Caco-2 (cell line): ENCODE measurements around a stretch of chr16.

DNA sequence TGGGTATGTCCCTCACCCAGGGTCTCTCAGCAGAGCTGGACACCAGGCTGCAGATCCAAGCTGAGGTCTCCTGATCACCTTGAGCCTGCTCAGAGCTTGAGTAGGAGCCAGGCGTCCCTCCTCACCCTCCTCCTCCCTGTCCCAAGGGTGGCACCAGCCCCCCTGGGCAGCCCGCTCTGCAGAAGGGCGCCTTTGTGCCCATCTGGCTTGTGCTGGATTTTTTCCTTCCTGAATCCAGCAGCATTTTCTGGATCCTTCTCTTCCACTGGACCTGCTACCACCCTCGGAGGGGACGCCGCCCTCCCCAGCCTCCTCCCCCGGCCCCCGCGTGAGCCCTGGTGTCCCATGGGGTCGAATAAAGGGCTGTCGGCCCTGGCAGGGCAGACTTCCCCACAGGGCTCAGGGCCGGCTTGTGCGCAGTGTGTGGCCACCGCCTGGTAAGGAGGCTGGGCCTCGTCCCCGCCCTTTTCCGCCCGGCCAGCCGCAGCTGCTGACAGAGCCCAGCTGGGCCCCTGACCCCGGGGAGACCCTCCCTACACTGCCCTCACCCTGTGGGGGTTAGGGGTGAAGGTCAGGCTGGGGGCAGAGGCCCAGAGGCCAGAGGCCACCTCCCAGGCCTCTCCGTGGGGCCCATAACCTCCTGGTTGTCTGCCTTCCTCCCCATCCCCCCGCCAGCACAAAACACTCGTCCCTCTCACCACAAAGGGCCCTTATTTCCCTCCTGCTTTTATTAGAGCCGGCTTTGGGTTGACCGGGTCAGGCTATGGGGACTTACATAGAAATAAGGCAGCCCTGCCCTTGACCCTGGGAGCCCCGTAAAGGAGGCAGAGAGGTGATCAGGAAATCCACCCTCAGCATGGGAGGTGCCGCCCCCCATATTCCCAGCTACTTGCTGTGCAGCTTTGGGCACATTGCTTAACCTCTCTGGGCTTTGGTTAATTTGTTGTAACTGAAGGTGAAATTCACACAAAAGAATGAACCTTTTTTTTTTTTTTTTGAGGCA, 179.2 kb upstream of the CIBAR2 start:
- PRO-cap, result no peak
- RRBS, result 83% methylated on average over 13 of the region's 27 CpGs

DNA sequence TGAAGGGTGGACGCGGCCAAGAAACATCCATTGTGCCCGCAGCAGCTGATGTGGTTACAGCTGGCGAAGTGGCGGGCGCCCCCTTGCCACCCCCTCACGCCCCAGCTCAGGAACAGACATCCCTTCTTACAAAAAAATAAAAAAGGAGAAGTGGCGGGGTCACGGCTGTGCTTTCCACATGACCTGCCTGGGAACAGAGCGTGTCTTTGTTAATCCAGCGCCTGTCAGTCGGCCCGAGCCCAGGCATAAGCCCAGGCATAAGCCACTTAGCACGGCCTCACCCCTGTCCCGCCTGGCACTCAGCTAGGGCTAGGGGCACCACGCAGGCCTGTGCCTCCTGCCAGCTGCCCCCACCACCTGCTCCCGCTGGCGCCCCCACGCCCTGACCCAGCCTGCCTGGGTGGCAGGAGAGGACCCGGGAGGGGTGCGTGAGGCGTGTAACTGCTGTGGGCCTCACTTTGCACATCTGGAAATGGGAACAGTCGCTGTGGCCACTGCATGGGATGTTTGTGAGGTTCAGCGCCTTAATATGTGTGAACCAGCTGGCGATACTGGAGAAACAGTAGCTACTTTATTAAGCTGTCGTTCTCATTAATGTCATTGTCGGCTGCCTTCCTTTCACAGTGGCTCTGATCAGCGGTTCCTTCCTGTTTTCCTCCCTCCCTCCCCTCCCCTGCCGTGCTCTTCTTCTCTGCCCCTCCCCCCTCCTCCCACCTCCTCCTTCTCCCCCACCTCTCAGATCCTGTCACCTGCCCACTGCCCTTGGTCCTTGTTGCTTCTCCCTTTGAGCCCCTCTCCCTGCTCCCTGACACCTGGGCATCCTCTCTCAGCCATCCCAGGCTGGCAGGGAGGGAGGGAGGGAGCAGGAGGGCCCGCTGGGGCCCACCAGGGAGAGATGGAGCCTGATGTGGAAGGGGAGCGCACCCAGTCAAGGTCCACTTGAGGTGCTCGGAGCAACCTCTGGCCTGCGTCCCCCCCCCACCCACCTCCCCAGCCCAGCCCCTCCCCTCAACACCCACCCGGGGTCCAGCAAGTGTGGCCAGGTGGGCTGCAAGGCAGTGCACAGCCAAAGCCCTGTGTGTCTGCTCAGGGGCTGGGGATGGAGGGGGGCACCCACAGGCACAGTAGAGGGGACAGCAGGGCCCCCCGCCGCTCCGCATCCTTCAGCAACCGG, 197.9 kb upstream of the CIBAR2 start:
- PRO-cap, result no peak
- RRBS, result no CpG with 5 or more reads among the region's 38 CpGs

- PRO-cap, result bidirectional peak, plus-strand start at chr16:85335449, minus-strand start at chr16:85335371
- RRBS, result 16% methylated on average over 9 of the region's 21 CpGs
Measured at GRCh38 chr16:85335154-85335575, 222.9 kb upstream of the CIBAR2 start.

DNA sequence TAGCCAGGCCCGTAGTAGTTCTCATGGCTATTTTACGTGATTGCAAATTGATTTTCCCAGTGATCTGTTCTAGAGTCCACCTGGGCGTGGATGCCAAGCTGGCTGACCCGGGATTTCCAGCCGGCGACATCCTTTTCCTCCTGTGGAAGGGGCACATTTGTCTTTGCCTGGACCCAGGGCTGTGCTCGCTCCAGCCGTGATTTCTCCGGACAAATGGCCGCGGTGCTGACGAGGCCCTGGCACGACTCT, 226.8 kb upstream of the CIBAR2 start:
- PRO-cap, result no peak
- RRBS, result 98% methylated on average over 5 of the region's 13 CpGs

- PRO-cap, result no peak
- RRBS, result over 99% methylated on average over 4 of the region's 39 CpGs
Measured at GRCh38 chr16:85370325-85371563, 242.4 kb upstream of the GSE1 start.

DNA sequence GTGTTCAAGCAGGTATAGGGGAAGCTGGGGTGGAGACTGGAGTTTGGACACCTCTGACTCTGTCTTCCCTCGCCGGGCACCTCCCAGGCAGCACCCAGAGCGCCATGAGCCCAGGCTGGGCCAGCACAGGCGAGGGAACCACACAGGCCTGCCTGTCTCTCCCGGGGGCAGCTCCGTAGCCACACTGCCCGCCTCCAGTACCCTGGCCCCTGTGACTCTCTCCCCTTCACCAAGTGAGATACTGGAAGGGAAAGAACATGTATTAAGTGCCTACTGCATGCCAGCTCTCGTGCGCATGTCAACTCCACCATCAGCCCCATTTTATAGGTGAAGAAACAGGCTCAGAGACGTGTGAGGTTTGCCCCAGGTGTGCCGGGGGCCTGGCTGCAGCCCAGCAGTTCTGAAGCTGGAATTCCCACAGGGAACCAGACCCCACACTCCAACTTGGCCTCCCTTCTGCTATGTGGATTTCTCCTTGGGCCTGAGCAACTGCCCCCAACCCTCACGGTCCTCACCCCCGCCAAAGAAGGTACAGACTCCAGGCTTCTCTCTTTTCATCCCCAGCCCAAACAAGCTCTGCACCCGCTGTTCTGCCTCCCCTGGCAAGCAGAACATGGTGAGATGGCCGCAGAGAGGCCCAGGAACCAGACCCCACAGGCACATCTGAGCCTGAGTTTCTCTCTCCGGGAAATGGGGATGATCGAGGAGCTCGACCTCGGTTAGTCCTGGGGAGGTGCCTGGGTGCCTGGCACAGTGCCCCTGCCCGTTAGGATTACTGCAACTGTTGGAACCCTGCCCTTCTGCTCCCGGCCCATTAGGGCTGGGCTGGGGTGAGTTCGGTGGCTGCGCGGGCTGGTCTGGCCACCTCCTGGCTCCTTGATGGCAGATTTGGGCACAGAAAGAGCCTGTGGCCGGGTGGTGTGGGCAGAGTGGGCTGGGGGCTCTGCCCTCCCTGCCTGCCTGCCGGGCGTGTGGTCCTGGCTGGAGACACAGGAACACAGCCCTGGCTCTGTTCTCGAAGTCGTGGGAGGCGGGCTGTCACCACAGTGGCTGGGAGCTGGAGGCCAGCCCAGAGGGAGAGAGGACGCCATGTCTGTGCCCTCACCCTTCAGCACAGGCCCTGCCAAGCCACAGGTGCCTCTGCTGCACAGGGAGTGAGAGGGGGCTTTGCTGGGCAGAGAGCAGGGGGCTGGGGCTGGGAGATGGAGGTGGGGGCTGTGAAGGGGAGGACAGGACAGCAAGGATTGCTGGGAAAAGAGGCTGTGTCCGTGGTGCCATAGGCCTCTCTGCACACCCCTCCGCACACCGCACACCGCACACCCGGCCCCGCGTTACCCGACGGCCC, 237.1 kb upstream of the GSE1 start:
- PRO-cap, result no peak
- RRBS, result 85% methylated on average over 10 of the region's 40 CpGs

DNA sequence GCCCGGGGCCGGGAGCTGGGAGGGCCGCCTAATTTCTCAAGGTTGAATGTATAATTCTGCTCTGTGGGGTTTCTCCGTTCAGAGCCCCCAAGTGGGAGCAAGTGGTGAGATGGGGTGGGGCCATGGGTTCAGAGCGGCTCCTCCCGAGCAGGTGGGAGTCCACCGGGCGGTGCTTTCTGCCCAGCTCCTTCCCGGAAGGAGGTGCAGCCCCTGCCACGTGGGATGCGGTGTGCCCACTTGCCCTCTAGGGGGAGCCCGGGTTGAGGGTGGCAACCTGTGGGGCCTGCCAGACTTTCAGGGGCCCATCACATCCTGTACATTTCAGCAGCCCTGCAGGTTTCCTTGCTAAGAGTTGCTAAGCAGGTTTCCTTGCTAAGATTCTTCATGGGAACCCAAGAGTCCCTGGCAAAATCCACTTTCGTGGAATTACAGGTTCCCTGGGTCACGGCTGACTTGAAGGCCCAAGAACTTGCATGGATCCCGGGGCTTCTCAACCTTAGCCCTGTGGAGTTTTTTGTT, 196.8 kb upstream of the GSE1 start:
- PRO-cap, result no peak
- RRBS, result 32% methylated on average over 4 of the region's 15 CpGs

- PRO-cap, result no peak
- RRBS, result no CpG with 5 or more reads among the region's 13 CpGs
Measured at GRCh38 chr16:85425153-85425649, 187.9 kb upstream of the GSE1 start.

- PRO-cap, result bidirectional peak, plus-strand start at chr16:85523849, minus-strand start at chr16:85523734
- RRBS, result no CpG with 5 or more reads among the region's 22 CpGs
Measured at GRCh38 chr16:85523071-85523961, 89.8 kb upstream of the GSE1 start.

- PRO-cap, result no peak
- RRBS, result no CpG with 5 or more reads among the region's 12 CpGs
Measured at GRCh38 chr16:85561177-85561625, 51.9 kb upstream of the GSE1 start.

- PRO-cap, result no peak
- RRBS, result no CpG with 5 or more reads among the region's 10 CpGs
Measured at GRCh38 chr16:85561626-85562028, 51.5 kb upstream of the GSE1 start.

DNA sequence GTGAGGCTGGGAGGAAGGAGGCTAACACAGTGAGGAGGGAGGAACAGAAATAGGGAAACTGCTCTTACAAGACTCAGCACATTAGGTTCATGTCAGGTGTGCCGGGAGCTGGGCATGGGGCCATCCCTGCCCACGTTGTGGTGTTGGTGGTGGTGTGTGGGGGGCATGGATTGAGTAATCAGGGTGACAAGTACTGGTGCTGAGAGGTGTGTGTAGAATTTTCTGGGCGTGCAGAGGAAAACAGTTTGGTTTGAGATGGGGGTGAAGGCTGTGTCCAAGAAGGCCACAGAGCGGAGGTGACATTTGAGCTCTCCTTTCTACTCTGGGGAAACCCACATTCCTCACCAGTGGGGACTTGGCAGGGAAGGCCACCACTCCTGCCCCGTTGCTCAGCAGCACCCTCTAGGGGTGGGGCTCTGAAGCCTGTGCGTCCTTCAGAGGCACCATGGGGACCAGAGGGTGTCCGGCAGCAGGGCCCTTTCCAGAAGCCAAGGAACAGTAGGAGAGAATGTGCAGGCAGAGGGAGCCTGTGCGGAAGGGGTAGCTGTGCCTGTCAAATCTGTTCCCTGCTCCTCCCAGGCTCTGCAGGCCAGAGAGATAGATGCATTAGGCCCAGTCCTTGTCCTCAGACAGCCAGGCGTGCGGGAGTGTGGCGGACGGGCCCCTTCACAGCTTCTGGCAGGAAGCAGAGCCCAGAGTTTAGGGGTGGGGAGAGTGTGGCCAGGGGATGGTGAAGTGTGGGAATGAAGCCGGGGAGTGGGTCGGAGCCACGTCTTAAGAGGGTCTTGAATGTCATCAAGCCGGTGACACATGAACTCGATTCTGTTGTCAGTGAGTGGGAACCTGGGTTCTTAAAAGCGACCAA, 48.6 kb upstream of the GSE1 start:
- PRO-cap, result no peak
- RRBS, result 97% methylated on average over 3 of the region's 18 CpGs

DNA sequence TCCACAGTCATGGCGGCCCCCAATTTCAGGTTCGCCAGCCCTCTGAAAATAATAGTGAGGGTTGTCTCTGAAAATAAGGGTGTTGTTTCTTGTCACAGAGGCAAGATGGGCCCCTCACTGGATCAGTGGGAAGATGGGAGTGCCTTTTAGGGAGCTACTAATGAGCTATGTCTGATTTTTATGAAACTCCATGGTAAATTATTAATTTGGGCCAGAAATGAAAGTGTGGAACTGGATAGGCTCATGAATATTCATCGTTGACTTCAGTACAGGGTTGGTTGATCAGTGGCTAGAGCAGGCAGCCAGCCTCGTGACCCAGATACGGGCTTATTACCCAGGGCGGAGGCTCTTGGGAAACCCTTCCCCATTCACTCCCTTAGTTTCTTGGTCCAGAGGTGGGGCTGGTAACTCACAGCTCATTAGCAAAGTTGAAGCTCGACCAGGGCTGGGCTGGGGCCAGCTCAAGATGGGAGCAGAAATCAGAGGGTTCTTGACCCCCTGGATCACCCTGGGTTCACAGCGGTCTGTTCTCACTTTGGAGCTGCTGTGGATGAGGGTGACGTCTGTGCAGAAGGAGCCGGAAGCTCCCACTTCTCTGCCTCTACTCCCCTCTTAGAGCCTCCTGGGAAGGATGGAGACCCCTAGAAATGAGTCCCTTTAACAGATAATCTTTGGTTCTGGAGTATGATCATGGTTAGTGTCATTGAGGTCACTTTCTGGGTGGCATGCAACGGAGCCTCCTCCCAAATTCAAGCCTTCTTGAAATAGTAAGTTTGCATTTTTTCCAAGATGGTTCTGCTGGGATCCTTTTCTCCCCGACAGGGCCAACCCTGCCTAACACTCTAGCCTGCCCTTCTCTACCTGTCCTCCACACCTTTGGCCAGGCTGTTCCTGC, 44.6 kb upstream of the GSE1 start:
- PRO-cap, result no peak
- RRBS, result no CpG with 5 or more reads among the region's 12 CpGs

- PRO-cap, result no peak
- RRBS, result 97% methylated on average over 2 of the region's 21 CpGs
Measured at GRCh38 chr16:85577494-85578314, 35.4 kb upstream of the GSE1 start.

- PRO-cap, result no peak
- RRBS, result 94% methylated on average over 4 of the region's 23 CpGs
Measured at GRCh38 chr16:85578739-85579692, 34.1 kb upstream of the GSE1 start.

- PRO-cap, result no peak
- RRBS, result no CpG with 5 or more reads among the region's 27 CpGs
Measured at GRCh38 chr16:85583155-85584201, 29.6 kb upstream of the GSE1 start.

- PRO-cap, result no peak
- RRBS, result no CpG with 5 or more reads among the region's 9 CpGs
Measured at GRCh38 chr16:85602966-85603308, 10.2 kb upstream of the GSE1 start.

GRCh38 chr16:85605150-85606469, 7.5 kb upstream of the GSE1 start:
- PRO-cap, result no peak
- RRBS, result 92% methylated on average over 3 of the region's 39 CpGs

DNA sequence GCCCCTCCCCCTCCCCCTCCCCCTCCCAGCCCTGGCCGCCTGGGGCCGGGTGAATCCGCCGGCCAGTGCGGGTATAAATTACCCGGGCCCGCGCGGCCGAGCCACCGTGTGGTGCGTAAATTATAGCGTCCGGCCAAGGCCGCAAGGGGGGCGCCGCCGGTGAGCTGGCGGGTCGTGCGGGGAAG, 1.9 kb upstream of the GSE1 start:
- PRO-cap, result no peak
- RRBS, result 2% methylated on average over 13 of the region's 21 CpGs

DNA sequence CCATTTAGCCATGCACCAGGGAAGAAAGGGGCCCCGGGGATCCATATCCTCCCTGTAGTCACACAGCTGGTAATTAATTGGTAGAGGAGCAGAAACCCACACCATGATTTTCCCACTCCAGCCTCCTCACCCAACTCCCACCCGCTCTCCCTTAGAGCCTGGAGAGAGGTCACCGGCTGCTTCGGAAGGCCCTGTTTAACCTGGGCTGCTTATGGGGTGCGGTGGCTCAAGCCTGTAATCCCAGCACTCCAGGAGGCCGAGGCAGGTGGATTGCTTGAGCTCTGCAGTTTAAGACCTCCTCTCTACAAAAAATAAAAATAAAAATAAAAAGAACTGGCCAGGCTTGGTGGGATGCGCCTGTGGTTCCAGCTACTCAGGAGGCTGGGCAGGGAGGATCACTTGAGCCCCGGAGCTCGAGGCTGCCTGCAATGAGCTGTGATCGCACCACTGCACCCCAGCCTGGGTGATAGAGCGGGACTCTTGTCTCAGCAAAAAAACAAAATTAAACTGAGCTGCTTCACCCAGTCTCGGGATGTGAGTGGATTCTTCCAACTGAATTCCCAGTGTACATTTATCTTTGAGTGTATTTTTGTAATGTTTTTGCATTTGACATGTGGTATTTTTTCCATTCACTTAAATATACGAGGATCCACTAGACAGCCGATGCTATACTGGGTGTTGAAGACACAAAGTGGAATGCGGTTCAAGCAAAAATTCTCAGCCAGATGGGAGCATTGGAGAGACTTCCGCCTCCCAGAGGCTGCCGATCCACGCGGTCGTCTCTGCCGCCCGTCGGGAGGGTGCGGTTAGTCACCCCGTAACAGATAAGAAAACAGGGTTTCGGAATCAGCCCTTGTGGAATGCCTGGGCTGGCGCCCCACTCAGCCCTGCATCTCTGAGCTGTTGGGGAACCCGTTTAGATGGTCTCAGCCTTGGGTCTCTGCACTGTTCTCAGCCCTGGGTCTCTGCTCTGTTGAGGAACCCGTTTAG, 7.0 kb downstream of the GSE1 start:
- PRO-cap, result no peak
- RRBS, result no CpG with 5 or more reads among the region's 29 CpGs